HepG2 (cell line): ENCODE measurements around a stretch of chr6.

DNA sequence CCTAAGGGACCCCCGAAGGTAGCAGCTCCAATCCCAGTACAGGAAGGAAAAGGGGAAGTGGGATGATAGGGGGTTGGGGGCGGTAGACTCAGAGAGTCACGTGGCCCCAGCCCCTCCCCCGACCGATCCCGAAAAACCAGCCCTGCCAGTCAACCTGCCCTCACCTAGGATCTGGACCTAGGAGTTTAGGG, 1.2 kb downstream of the RGL2 start:
- RRBS, 2 experiments, result no CpG with 5 or more reads among the region's 6 CpGs
CAGE:
- cytosol, long polyA minus RNA, result no peak
- cytosol, long polyA plus RNA, result no peak
- long polyA plus RNA, result no peak
- nucleus, long polyA minus RNA, result no peak
- nucleus, long polyA plus RNA, result no peak

DNA sequence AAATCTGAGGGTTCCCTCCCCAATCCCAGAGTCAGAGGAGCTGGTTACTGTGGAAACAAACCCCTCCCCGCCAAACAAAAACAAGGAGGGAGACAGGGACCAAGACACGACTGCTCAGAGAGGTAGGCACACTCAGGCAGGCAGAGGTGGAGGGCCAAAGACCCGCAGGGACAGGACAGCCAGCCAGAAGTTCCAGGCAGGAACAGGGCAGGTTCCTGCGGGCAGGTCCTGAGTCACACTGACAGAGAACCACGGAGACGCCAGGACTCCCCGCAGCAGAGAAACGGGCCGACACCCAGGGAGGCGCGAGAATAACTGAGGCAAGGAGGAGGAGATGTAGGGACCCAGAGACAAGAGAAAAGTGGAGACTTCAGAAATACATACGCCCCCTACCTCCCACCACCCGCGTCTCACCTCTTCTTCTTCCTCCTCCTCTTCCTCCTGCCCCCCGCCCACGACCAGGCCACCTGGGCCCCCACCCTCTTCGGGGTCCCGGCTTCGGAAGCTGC, 647 bp downstream of the RGL2 start:
- RRBS, 2 experiments, result no CpG with 5 or more reads among the region's 19 CpGs
CAGE:
- cytosol, long polyA minus RNA, result no peak
- cytosol, long polyA plus RNA, result no peak
- long polyA plus RNA, result no peak
- nucleus, long polyA minus RNA, result no peak
- nucleus, long polyA plus RNA, result no peak

DNA sequence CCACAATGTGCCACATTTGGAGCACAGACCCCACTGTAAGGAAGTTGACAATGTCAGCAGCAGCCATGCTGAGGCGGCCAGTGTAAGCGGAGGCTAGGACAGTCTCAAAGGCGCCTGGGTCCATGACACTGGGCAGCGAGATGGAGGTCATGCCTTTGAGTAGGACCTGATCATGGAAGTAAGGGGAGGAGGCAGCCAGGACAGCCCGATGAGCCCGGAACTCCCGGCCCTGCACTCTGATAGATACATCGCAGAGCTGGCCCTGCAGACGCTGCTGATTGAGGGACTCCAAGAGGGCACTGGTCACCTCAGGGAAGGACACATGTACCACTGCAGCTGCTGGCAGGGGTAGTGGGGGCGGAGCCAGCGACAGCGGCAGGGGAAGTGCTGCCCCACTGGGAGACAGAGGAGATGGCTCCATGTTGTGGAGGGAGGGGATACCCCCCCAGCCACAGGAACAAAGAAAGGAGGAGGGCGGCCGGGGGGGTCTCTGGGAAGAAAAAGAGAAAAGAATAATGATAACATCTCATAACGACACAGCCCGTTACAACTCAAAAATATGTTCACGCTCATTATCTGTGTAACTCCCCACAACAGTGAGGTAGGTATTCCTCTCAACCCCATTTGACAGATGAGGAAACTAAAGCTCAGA, 922 bp downstream of the ZBTB22 start:
- RRBS, 2 experiments, result 29 to 40% methylated on average over 2 of the region's 17 CpGs
CAGE:
- cytosol, long polyA minus RNA, result no peak
- cytosol, long polyA plus RNA, result no peak
- long polyA plus RNA, result no peak
- nucleus, long polyA minus RNA, result no peak
- nucleus, long polyA plus RNA, result no peak

GRCh38 chr6:33319345-33319747, 1.8 kb upstream of the ZBTB22 start:
- RRBS, 2 experiments, result no CpG with 5 or more reads among the region's 5 CpGs
CAGE:
- cytosol, long polyA minus RNA, result no peak
- cytosol, long polyA plus RNA, result no peak
- long polyA plus RNA, result no peak
- nucleus, long polyA minus RNA, result no peak
- nucleus, long polyA plus RNA, result no peak

GRCh38 chr6:33364247-33364939, 27.2 kb upstream of the KIFC1 start:
- RRBS, 2 experiments, result no CpG with 5 or more reads among the region's 6 CpGs
CAGE:
- cytosol, long polyA minus RNA, result no peak
- cytosol, long polyA plus RNA, result no peak
- long polyA plus RNA, result no peak
- nucleus, long polyA minus RNA, result no peak
- nucleus, long polyA plus RNA, result no peak

DNA sequence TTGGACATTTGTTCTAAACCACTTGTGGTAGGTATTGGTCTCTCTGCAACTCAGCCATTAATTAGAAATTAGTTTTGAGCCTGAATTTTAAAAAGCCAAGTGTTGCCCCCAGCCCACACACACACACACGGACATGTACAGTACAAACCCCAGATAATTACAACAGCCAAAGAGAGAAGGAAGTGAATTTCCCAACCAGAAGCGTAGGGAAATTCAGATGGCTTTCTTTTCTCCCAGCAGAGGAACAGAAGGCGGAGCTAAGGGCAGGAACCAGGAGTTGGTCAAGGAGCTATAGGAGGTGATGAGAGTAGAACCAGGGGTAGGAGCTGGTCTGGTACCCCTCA, 4.0 kb upstream of the ZBTB9 start:
- RRBS, 2 experiments, result no CpG with 5 or more reads among the region's 3 CpGs
CAGE:
- cytosol, long polyA minus RNA, result no peak
- cytosol, long polyA plus RNA, result no peak
- long polyA plus RNA, result no peak
- nucleus, long polyA minus RNA, result no peak
- nucleus, long polyA plus RNA, result no peak

DNA sequence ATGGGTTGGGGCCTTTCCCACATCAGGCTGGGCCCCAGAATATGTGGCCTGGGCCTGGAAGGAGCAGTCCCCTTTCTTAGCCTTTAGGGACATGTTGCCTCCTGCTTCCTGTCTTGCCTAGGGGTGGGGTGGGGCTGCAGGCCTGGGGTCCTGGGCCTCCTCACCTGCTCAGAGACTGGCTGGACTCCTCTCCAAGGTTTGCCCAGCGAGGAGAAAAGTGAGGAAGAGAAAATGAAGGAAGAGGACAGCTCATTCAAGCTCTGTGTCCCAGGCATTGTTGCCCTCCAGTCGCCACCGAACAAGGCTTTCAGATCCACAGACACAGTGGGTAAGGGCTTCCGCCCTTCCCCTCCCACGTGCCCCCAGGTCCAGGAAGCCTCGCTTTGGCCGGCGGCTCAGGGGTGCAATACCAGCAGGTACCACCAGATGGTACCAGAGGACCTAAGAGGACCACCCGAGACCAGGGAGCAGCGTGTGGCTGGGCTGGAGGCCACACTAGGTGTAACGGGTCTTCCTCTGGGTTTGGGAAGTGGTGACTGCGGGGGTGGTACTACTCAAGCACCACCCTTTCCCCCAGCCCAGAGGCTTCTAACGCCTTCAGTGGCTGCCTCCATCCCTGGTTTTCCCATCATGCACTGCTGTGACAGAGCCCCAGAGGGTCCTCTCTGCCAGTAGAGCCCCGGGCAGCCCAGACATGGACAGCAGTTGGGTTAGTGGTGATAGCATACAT, 5.5 kb upstream of the BAK1 start:
- RRBS, 2 experiments, result no CpG with 5 or more reads among the region's 14 CpGs
CAGE:
- cytosol, long polyA minus RNA, result no peak
- cytosol, long polyA plus RNA, result no peak
- long polyA plus RNA, result no peak
- nucleus, long polyA minus RNA, result no peak
- nucleus, long polyA plus RNA, result no peak

DNA sequence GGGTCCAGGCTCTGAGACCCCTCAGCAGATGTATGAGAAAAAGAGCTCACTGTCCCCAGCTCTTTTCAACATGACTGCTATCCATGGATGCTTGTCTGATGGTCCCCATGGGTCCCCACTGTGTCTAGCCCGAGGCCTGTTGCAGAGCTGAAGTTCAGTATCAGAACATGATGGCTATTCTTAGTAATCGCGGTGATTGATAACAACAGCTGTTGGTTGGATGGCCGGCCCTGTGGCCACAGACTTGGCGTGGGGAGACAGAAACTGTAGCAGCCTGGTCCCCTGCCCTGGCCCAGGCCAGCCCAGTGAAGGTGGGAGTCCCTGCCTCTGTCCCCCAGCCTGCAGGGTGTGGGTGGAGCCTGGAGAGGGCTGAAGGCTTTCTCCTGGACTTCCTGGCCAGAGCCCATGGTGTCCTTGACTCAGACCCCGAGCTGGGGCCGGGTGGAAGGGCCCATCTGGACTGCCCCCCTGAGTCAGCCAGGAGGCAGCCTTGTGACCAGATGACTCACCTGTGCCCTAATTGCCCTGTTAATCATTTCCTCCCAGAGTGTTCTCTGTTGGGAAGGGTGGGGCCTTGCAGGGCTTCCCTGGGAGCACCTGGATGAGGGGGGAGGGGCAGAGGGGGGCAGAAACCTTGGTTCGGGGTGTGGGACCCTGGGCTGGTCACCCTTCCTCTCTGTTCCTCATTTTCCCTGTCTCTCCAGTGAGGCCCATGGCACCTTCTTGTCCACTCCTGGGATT, 10.0 kb upstream of the BAK1 start:
- RRBS, 2 experiments, result no CpG with 5 or more reads among the region's 8 CpGs
CAGE:
- cytosol, long polyA minus RNA, result no peak
- cytosol, long polyA plus RNA, result no peak
- long polyA plus RNA, result no peak
- nucleus, long polyA minus RNA, result no peak
- nucleus, long polyA plus RNA, result no peak

DNA sequence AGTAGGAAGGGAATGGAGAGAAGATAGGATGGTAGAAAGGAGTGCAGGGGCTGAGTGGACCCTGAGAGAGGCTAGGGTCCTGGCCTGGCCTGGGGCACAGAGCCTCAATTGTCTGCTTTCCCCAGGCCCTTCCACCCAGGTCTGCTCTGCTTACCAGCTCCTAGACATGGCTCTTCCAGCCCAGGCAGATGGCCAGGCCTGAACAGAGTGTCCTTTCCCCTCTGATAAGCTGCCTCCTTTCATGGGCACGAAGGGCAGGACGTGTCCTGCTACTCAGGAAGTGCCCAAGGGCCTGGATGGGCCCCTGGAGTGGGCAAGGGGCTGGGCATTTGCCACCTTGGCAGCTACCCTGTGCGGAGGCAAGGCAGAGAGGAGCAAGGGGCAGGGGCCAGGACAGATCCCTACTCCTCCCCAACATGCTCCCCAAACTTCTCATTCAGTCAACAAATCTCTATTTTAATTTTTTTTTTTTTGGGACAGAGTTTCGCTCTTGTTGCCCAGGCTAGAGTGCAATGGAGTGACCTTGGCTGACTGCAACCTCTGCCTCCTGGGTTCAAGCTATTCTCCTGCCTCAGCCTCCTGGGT, 17.9 kb upstream of the BAK1 start:
- RRBS, 2 experiments, result no CpG with 5 or more reads among the region's 4 CpGs
CAGE:
- cytosol, long polyA minus RNA, result no peak
- cytosol, long polyA plus RNA, result no peak
- long polyA plus RNA, result no peak
- nucleus, long polyA minus RNA, result no peak
- nucleus, long polyA plus RNA, result no peak

- RRBS, 2 experiments, result 1 to 2% methylated on average over 9 of the region's 24 CpGs
CAGE:
- cytosol, long polyA minus RNA, result no peak
- cytosol, long polyA plus RNA, result no peak
- long polyA plus RNA, result no peak
- nucleus, long polyA minus RNA, result no peak
- nucleus, long polyA plus RNA, result start-site peak on the plus strand at chr6:33620230-33620436, 106 and 112 reads in 2 replicates
Measured at GRCh38 chr6:33620134-33620723, 893 bp upstream of the ITPR3 start.

GRCh38 chr6:33634372-33635007, 13.4 kb downstream of the ITPR3 start:
- RRBS, 2 experiments, result no CpG with 5 or more reads among the region's 18 CpGs
CAGE:
- cytosol, long polyA minus RNA, result no peak
- cytosol, long polyA plus RNA, result no peak
- long polyA plus RNA, result no peak
- nucleus, long polyA minus RNA, result no peak
- nucleus, long polyA plus RNA, result no peak

- RRBS, 2 experiments, result no CpG with 5 or more reads among the region's 16 CpGs
CAGE:
- cytosol, long polyA minus RNA, result no peak
- cytosol, long polyA plus RNA, result no peak
- long polyA plus RNA, result no peak
- nucleus, long polyA minus RNA, result no peak
- nucleus, long polyA plus RNA, result no peak
Measured at GRCh38 chr6:33640218-33641015, 19.3 kb downstream of the ITPR3 start.

- RRBS, 2 experiments, result 97% methylated on average over 7 of the region's 26 CpGs
CAGE:
- cytosol, long polyA minus RNA, result no peak
- cytosol, long polyA plus RNA, result no peak
- long polyA plus RNA, result no peak
- nucleus, long polyA minus RNA, result no peak
- nucleus, long polyA plus RNA, result no peak
Measured at GRCh38 chr6:33658460-33659289, 37.6 kb downstream of the ITPR3 start.

GRCh38 chr6:33673498-33673877, 38.0 kb downstream of the UQCC2 start:
- RRBS, 2 experiments, result no CpG with 5 or more reads among the region's 4 CpGs
CAGE:
- cytosol, long polyA minus RNA, result no peak
- cytosol, long polyA plus RNA, result no peak
- long polyA plus RNA, result no peak
- nucleus, long polyA minus RNA, result no peak
- nucleus, long polyA plus RNA, result no peak

- RRBS, 2 experiments, result no CpG with 5 or more reads among the region's 9 CpGs
CAGE:
- cytosol, long polyA minus RNA, result no peak
- cytosol, long polyA plus RNA, result no peak
- long polyA plus RNA, result no peak
- nucleus, long polyA minus RNA, result no peak
- nucleus, long polyA plus RNA, result no peak
Measured at GRCh38 chr6:33690680-33690975, 20.9 kb downstream of the UQCC2 start.

- RRBS, 2 experiments, result no CpG with 5 or more reads among the region's 20 CpGs
CAGE:
- cytosol, long polyA minus RNA, result no peak
- cytosol, long polyA plus RNA, result no peak
- long polyA plus RNA, result no peak
- nucleus, long polyA minus RNA, result no peak
- nucleus, long polyA plus RNA, result no peak
Measured at GRCh38 chr6:33705609-33706770, 5.5 kb downstream of the UQCC2 start.

DNA sequence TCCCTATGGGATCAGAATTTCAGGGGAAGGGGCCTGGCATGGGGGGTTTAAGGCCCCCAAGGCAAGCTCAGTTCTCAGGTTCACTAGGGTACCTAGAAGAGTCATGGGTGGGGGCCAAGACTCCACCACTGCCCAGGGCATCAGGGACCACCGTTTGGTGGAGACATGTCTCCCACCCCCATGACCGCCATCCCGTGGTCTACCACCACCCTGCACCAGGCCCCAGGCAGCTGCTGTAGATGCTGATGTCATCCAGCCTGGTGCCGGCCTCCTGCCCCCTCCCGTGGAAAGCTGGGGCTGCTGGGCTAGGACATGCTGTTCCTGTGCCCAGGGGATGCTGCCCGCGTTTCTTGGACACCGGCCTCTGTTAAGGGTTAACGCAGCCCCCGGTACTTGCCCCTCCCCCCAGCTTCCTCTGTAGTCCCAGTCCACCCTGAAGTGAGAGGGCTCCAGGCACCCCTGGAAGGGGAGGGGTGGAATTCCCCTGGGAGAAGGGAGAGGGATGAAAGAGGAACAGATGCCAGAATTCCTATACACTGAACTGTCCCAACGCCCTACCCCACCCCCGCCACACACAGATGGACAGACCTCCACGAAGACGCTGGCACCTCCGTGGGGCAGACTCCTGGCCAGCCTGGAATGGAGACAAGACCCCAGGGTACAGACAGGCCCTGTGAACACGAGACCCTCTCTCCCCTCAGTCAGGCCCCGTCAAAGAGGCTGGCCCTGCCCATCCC, 537 bp downstream of the IP6K3 start:
- RRBS, 2 experiments, result 2% methylated on average over 5 of the region's 17 CpGs
CAGE:
- cytosol, long polyA minus RNA, result no peak
- cytosol, long polyA plus RNA, result no peak
- long polyA plus RNA, result no peak
- nucleus, long polyA minus RNA, result no peak
- nucleus, long polyA plus RNA, result no peak

- RRBS, 2 experiments, result no CpG with 5 or more reads among the region's 6 CpGs
CAGE:
- cytosol, long polyA minus RNA, result no peak
- cytosol, long polyA plus RNA, result no peak
- long polyA plus RNA, result no peak
- nucleus, long polyA minus RNA, result no peak
- nucleus, long polyA plus RNA, result no peak
Measured at GRCh38 chr6:33750174-33750690, 3.5 kb upstream of the IP6K3 start.

- RRBS, 2 experiments, result 17 to 51% methylated on average over 10 to 12 of the region's 36 CpGs
CAGE:
- cytosol, long polyA minus RNA, result no peak
- cytosol, long polyA plus RNA, result no peak
- long polyA plus RNA, result no peak
- nucleus, long polyA minus RNA, result no peak
- nucleus, long polyA plus RNA, result no peak
Measured at GRCh38 chr6:33771649-33772329, 17.1 kb downstream of the LEMD2 start.

GRCh38 chr6:33840035-33840491, 36.3 kb upstream of the MLN start:
- RRBS, 2 experiments, result no CpG with 5 or more reads among the region's 5 CpGs
CAGE:
- cytosol, long polyA minus RNA, result no peak
- cytosol, long polyA plus RNA, result no peak
- long polyA plus RNA, result no peak
- nucleus, long polyA minus RNA, result no peak
- nucleus, long polyA plus RNA, result no peak